Brain (tissue), 1 donor: ENCODE measurements around the gene PDSS2.

GRCh38 chr6:106509290-106509932 lies 119.9 kb downstream of the RTN4IP1 start:
- RRBS, result no CpG with 5 or more reads among the region's 21 CpGs

DNA sequence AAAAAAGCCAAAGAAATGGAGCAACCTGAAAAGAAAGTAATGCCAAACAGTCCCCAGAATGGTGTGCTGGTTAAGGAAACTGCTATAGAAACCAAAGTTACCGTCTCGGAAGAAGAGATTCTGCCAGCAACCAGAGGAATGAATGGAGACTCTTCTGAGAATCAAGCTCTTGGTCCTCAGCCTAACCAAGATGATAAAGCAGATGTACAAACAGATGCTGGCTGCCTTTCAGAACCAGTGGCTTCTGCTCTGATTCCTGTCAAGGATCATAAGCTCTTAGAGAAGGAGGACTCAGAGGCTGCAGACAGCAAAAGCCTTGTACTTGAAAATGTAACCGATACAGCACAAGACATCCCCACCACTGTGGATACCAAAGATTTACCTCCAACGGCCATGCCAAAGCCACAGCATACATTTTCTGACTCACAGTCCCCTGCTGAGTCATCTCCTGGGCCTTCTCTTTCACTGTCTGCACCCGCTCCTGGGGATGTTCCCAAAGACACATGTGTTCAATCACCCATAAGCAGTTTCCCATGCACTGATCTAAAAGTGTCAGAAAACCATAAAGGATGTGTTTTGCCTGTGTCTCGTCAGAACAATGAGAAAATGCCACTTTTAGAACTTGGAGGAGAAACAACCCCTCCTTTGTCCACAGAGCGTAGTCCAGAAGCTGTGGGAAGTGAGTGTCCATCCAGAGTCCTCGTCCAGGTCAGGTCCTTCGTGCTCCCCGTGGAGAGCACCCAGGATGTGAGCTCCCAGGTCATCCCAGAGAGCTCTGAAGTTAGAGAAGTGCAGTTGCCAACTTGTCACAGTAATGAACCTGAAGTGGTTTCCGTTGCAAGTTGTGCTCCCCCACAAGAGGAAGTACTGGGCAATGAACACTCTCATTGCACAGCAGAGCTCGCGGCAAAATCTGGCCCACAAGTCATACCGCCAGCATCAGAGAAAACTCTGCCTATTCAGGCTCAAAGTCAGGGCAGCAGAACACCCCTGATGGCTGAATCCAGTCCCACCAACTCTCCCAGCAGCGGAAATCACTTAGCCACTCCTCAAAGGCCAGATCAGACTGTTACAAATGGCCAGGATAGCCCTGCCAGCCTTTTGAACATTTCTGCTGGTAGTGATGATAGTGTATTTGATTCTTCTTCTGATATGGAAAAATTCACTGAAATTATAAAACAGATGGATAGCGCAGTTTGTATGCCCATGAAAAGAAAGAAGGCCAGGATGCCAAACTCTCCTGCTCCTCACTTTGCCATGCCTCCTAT lies 109.5 kb downstream of the RTN4IP1 start:
- RRBS, result no CpG with 5 or more reads among the region's 16 CpGs

- RRBS, result no CpG with 5 or more reads among the region's 7 CpGs
Measured at GRCh38 chr6:106567936-106568235, 61.4 kb downstream of the RTN4IP1 start.

DNA sequence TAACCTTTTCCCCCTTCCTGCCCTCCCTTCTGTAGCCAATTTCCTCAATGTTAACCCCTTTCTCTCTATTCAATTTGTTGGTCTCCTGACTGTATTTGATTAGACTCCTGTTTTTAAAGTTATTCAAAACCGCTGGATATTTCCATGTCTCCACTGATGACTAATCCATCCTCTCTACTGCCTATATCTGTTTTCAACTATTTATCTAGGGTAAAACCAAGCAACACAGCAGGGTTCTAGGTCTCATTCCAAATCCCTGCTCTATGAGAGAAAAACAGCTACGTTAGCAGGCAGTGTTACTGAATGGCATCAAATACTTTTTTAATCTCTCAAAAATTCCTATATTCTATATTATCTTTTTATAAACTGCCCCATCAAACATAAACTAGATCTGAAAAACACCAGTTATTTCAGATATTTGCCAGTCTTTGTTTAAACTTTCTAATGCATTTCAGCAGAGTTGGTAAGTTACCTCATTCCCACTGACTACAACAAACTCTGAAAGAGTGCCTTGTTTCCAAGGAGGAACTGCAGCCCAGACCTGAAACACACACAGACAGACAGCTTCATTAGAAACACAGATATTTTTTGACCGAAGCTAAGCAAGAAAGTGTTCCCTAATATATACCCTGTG lies 8.2 kb downstream of the RTN4IP1 start:
- RRBS, result no CpG with 5 or more reads among the region's 3 CpGs

GRCh38 chr6:106666567-106667302 lies 37.4 kb downstream of the QRSL1 start:
- RRBS, result no CpG with 5 or more reads among the region's 7 CpGs

DNA sequence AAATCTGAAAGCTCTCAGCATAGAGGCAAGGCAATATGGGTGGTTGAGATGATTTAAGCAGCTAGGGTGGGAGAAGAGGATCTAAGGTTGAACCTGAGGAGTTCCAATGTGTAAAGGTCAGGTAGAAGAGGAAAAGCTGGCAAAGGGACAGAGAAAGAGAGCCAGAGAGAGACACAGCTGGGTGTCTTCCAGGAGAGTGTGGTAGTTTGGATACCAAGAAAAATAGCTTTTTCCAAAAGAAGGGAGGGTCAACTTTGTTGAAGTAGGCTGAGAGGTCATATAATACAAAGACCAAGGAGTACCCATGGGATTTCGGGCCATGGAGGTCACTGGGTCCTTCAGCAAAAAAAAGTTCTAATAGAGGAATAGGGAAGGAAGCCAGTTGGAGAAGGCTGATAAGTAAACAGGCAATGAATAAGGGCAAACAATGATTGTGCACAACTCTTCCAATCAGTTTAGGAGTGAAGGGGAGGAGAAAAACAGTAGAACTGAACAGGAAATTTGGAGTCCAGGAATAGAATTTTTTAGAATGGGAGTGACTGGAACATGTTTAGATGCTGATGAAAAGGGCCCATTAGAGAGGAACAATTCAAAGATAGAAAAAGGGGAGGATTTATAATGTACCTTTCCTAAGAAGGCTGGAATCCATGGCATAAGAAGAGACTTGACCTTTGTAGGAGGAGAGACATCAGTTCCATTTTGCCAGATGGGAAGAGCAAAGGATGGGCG lies 135.2 kb downstream of the QRSL1 start:
- RRBS, result no CpG with 5 or more reads among the region's 2 CpGs

GRCh38 chr6:106773197-106774027 lies 144.0 kb downstream of the QRSL1 start:
- RRBS, result no CpG with 5 or more reads among the region's 9 CpGs

DNA sequence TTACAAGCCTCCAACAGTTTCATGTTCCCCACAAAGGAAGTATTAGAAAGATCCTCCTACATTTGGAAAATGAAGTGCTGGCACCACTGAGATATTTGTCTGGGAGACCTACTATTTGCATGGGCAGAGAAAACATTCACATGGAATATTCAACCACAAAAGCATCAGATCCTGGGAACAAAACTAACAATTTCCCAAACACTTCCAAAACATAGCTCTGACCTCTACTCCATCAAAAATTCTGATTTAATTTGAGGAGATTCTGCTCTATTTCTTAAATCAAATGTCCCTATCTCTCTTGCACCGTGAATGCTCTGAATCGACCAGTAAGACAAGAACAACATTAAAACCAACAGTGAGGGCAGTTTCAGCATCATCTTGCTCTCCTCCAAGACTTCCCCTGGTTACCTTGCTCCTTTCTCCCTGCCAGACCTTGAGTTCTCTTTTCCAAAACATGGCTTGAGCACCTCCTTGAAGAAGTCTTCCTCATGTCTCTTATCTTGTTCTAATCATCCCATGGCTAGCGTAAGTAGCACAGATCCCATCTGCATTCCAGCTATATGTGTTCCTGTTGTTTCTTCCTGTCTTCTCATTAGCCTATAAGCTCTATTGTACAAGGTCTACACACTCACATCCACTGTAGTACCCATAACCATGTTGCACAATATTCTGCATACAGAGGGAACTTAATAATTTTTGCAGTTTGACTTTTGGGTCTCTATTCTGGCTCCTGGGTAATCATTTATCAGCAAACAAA lies 157.7 kb downstream of the QRSL1 start:
- RRBS, result no CpG with 5 or more reads among the region's 3 CpGs

GRCh38 chr6:106911027-106911802 lies 63.3 kb downstream of the CD24 start:
- RRBS, result no CpG with 5 or more reads among the region's 7 CpGs

DNA sequence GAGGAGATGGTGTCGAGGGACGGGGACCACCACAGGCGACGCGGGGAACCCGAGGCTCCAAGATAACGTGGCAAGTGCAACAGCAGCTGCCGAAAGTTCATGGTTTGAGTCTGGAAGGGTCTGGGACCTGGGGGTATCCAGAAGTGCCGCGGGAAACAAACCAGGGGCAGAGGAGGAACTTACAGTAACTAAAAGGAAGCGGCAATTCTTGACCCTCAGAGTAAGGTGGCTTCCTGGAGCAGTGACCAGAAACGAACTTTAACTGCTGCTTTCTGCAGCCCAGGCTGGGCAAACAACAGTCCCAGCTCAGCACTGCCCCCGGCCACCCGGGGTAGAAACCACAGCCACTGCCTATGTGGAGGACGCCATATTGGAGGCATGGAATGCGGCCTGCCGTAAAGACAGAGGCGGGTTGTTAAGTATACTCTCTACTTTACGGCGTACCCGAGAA lies at the start of gene PDSS2:
PDSS2 (minus strand) TSS at position 380 of the 451 bp plus-strand sequence.
- RRBS, result no CpG with 5 or more reads among the region's 21 CpGs

DNA sequence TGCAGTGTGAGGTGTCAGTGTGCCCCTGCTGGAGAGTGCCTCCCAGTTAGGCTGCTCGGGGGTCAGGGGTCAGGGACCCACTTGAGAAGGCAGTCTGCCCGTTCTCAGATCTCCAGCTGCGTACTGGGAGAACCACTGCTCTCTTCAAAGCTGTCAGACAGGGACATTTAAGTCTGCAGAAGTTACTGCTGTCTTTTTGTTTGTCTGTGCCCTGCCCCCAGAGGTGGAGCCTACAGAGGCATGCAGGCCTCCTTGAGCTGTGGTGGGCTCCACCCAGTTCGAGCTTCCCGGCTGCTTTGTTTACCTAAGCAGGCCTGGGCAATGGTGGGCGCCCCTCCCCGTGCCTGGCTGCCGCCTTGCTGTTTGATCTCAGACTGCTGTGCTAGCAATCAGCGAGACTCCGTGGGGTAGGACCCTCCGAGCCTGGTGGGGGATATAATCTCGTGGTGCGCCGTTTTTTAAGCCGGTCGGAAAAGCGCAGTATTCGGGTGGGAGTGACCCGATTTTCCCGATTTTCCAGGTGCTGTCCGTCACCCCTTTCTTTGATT lies 35.9 kb upstream of the SCML4 start:
- RRBS, result no CpG with 5 or more reads among the region's 21 CpGs

DNA sequence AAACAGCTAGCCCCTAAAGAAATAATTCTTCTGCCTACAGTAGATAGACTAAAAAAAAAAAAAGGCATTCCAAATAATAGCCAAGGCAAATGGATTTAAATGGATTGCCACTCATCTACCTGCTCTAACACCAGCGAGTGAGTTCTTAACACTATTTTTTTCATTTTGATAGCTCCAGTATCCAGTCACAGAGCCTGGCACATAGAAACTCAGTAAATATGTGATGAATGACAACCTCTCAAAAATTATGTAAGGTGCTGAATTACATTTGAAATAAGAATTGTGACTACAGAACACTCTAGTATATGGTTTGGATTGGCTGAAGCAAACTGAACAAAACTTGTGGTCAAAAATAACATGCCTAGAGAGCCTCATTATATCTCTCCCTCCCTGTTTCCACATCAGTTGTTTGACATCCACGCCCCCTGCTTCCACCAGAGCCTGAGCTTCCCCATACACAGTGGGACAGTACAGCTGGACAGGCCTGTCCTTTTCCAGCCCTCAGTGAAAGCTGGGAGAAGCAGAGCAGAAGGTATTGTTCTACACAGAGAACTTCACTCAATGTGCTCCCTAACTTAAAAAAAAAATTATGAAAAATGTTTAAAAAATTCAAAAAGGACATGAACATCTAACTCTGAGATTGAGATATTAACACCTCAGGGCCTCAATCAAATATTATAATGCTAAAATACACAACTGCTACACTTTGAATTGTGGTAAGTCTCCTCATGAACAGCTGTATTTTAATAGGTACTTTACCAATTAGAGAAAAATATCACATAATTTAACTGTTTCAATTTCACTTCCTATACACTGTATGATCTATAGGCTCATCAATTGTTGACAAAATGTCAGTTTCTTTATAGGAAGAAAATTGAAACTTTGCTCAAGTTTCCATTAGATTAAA lies 44.8 kb upstream of the SCML4 start:
- RRBS, result no CpG with 5 or more reads among the region's 2 CpGs

DNA sequence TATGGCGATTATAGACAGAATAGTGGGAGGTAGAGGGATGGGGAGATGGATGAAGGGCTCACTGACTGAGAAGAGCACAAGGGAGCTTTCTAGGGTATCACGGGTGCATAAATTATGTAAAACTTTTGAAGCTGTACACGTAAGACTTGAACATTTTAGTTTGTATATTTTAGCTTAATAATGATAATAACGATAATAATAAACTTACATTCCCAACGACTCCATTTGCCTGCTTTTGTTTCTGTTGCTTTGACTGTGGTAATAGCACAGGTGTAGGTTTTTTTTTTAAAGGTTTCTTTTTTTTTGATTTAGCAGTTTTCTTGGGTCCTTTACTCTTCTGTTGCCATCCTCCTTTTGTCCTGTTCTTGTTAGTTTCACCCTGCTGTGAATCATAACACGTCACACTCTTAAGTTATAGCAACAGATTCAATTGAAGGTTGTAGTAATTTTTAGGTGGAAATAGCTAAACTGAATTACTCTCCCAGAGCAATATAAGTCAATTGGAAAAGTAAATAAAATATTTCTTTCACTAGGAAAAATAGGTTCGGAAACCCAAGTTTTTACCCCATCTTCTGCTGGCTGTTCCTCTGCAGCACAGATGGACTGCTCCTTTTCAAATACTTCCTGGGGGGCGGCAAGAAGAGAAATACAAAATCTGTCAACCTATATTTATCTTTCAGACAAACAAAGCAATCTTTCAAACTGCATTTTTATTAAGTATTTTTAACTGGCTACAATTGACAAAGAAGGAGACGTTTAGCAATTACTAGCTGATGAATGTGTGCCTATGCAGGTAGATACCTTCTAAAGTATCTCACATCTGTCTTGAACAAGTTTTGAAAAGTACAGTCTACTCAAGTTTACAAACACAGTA lies 64.5 kb downstream of the SEC63 start:
- RRBS, result no CpG with 5 or more reads among the region's 9 CpGs

- RRBS, result no CpG with 5 or more reads among the region's 2 CpGs
Measured at GRCh38 chr6:108127694-108128249, 38.0 kb upstream of the NR2E1 start.

GRCh38 chr6:108175783-108176326 lies 10.0 kb downstream of the NR2E1 start:
- RRBS, result 79% methylated on average over 3 of the region's 28 CpGs

- RRBS, result 1% methylated on average over 28 of the region's 91 CpGs
Measured at GRCh38 chr6:108557742-108558438, 2.8 kb upstream of the FOXO3 start.

DNA sequence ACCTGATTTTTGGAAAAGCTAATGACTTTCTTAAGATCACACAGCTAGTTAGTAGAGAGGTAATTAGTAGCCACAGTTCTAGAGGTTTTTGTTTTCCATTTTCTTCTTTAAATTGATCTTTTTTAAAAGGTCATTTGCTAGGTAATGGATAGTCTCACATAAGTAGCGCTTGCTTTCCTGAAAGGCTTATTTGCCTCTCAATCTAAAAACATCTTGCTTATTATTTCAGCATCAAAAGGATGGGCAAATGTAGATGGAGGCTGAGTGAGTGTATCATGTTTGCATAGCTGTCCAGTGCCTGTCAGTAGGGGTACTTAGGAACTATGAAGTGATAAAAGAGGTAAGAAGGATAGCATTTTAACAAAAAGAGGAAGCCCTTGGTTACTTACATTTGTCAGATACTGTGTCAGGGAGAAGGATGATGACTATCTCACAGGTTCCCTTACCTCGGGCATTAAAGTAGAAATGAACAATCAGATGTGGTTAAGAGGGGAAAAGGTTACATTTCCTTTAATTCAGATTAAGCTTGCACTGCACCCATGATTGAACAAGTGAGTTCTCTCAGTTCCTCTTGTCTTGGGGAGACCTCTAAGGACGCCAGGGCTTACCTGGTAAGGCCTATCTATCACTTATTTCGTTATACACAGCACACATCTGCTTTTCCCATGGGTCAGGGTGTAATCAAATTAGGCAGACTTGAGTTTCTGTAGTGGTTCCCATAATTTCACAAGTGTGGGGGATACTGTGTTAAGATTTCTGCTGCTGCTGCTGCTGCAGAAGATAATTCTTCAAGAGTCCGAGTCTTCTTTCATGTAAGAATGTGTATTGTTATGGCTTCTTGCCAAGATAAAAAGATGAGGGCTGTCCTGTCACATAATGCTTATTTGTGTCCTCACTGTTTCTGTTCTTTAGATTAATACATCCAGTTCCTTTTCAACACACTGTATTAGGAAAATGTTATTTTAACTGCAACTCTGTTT lies 4.5 kb downstream of the FOXO3 start:
- RRBS, result no CpG with 5 or more reads among the region's 5 CpGs

DNA sequence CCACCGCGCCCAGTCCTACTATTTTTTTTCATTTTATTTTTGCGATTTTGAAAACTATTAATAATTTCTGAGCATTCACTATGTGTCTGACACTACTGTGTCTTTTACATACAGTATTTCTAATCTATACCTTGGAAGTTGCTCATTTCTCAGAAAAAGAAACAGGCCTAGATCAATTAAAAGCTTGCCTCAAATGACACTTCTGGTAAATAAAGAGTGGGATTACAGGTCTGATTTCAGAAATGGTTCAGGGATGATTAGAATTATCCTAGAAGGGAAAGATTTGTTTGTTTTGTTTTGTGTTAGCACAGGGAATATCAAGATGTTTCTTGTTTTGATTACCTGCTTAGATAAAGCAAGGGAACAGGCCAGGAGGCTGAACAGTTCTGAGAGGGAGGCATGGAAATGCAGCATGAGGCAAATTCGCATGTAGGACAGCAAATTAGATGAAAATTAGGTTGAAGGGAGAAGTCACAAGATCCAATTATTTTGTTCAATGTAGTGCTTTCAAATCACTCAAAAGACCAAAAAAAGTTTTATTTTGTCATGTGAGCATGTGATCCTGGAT lies 44.8 kb downstream of the FOXO3 start:
- RRBS, result no CpG with 5 or more reads among the region's 4 CpGs

- RRBS, result no CpG with 5 or more reads among the region's 11 CpGs
Measured at GRCh38 chr6:108622341-108623443, 62.0 kb downstream of the FOXO3 start.